ENCODE data around the genes AGPAT1, PSMB8 and TAP1.

GRCh38 chr6:32010700-32011500 is 3.7 kb upstream of the C4B start:
- PRO-cap, 6 experiments = no peak in any of the 6 experiments
- RAMPAGE, long total RNA, 2 experiments = no peak in any of the 2 experiments
- RRBS = no CpG with 5 or more reads among the region's 34 CpGs

DNA sequence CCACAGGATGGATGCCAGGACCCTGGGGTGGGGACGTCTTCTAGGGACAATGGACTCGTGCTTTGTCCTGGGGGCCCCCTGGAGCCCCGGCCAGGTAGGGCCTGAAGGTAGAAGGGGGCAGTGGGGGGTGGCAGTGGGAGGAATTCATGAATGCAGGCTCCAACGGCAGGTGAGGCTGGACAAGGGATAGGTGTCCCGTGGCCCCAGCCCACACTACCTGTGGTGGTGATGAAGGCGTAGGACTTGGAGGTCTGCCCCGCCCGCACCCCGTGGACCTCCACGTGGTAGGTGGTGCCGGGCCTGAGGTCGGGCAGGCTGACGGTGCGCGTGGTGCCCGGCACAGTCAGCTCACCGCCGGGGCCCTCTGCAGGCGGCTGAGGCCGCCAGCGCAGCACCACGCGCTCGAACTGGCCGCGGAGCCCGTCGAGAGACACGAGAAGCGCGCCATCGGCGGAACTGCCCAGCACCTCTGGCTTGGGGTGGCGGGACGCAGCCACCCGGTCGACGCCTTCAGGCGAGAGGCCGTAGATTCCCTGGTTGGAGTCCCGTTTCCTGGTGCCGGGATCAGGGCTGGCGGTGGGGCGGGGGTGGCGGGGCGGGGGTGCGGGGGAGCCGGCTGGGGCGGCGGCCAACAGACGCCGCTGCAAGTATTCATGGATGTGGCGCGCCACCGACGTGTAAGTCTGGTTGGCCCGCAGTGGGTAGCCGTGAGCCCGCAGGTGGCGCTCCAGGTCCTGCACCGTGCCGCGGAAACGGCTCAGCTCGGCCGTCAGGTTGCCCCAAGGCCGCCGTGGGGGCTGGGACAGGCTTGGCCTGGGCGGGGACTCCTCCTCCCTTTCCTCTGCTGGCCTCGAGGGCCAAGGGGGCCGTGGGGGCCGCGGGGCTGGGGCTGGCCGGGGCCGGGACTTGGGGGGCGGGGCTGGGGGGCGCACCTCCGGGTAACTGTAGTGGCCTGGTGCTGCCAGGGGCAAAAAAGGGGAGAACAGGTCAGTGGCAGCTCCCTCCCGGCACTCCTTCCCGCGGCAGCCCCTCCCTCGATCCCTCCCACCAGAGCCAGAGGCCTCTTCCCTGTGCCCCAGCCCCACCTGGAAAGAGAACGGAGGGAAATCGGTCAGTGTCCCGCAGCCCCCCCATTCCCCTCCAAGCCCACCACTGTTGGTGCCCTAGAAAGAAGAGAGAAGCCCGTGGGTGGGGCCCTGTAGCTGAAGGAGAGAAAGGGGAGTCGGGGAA is 21.7 kb downstream of the TNXB start:
- PRO-cap, 6 experiments = peak in 5 of 6 experiments; most common plus-strand start position 744 of the sequence (in 1); most common minus-strand start position 471 of the sequence (in 3)
- RAMPAGE, long total RNA, 2 experiments = no peak in any of the 2 experiments
- RRBS = 7% methylated on average over 23 of the region's 87 CpGs

GRCh38 chr6:32088368-32089562 is 20.4 kb downstream of the TNXB start:
- PRO-cap, 6 experiments = peak in 1 of 6 experiments; most common minus-strand start chr6:32089056 (in 1)
- RAMPAGE, long total RNA, 2 experiments = no peak in any of the 2 experiments
- RRBS = no CpG with 5 or more reads among the region's 21 CpGs

DNA sequence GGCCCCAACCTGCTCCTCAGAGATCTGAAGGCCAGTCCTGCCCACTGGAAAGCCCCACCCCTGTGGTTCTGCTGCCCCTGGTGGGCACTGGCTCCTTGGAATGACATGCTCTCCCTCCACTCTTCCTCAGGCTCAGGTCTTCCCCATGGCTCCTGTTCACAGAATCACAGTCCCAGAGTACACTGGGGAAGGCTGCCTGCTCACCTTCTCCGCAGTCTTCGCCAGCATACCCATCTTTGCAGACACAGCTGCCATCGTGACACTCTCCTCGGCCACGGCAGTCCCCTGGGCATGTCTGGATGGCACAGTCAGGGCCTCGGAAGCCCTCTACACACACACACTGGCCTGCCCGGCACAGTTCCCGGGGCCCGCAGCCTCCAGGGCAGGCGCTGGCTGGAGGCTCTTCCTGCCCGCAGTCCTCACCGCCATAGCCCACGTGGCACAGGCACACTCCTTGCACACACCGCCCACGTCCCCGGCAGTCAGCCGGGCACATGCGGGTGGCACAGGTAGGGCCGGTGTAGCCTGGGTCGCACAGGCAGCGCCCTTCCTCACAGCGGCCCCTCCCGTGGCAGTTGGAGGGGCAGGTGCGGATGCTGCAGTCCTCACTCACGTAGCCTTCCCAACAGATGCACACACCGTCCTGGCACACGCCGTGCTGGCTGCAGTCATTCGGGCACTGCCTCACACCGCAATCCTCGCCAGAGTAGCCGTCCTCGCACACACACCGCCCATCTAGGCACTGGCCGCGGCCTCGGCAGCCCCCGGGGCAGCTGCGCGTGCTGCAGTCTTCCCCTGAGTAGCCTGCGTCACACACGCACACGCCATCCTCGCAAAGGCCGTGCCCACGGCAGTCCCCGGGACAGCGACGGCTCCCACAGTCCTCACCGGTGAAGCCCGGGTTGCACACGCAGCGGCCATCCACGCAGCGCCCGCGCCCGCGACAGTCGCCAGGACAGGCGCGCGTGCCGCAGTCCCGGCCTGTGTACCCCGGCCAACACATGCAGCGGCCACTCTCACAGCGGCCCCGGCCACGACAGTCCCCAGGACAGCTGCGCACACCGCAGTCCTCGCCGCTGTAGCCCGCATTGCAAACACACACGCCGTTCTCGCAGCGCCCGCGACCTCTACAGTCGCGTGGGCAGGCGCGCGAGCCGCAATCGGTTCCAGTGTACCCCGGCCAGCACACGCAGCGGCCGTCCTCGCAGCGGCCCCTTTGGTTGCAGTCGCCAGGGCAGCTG is 13.3 kb downstream of the TNXB start:
- PRO-cap, 6 experiments = no peak in any of the 6 experiments
- RAMPAGE, long total RNA, 2 experiments = no peak in any of the 2 experiments
- RRBS = 48% methylated on average over 27 of the region's 95 CpGs

- PRO-cap, 6 experiments = peak in 1 of 6 experiments; most common plus-strand start chr6:32168135 (in 1); most common minus-strand start chr6:32167959 (in 1)
- RAMPAGE, long total RNA, 2 experiments = no peak in any of the 2 experiments
- RRBS = no CpG with 5 or more reads among the region's 9 CpGs
Observed at GRCh38 chr6:32167640-32168553, 3.5 kb downstream of the EGFL8 start.

- PRO-cap, 6 experiments = peak in 6 of 6 experiments; most common plus-strand start chr6:32176248 (in 4); most common minus-strand start chr6:32176108 (in 6)
- RAMPAGE, long total RNA, 2 experiments = start-site peak on the minus strand in 2 of 2 experiments, at chr6:32176058-32176105 at its widest, 44 to 88 reads per replicate
- RRBS = no CpG with 5 or more reads among the region's 26 CpGs
Observed at GRCh38 chr6:32175689-32176431, at the start of gene AGPAT1. AGPAT1 (minus strand) TSS chr6:32176084.

DNA sequence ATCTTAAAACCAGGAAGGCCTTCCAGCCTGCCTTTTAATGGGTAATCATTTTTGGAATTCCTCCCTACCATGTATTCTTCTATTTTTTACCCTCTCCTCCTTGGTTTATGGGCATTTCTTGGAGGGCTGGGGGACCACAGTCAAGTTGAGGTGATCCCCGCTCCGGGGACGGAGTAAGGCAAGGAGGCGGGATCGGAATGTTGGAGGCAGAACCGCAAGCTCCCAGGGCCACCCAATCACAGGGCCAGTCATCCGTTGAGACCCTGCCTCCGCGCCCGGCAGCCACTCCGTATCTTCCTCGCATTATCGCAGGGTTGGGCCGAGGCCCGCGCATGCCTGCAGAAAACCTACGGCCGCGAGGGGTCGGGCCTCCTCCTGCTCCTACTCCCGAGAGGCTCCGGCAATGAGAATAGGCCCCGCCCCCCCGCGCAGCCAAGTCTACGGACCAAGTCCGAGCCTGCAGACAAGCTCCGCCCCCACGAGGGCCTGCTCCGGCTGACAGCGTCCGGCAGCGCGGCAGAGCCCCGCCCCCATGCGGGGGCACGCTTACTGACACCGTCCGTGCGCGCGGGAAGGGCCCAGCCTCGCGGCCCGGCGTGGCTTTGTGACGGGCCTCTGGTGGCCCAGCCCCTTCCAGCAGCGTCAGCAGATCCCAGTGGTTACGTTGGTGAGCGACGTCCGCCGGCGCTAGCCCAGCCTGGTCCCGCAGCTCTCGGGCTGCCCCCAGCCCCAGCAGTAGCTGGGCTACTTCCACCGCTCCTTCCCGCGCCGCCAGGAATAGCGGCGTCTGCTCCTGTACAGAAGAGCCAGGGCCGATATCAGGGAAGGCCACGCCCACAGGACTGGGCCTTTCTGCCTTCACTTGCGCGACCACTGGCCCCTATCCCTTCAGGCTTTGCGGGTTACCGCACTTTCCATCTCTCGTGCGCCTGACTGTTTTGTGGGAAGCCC is 3.2 kb upstream of the GPSM3 start:
- PRO-cap, 6 experiments = peak in 6 of 6 experiments; most common plus-strand start position 690 of the sequence (in 5); most common minus-strand start position 779 of the sequence (in 4)
- RAMPAGE, long total RNA, 2 experiments = no peak in any of the 2 experiments
- RRBS = 1% methylated on average over 36 of the region's 70 CpGs

DNA sequence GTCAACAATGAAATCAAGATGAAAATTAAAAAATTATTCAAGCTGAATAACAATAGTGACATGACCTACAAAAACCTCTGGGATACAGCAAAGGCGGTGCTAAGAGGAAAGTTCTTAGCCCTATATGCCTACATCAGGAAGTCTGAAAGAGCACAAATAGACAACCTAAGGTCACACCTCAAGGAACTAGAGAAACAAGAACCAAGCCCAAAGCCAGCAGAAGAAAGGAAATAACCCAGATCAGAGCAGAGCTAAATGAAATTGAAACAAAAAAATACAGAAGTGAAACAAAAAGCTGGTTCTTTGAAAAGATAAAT is 47.5 kb upstream of the NOTCH4 start:
- PRO-cap, 6 experiments = no peak in any of the 6 experiments
- RAMPAGE, long total RNA, 2 experiments = no peak in any of the 2 experiments
- RRBS = no CpG with 5 or more reads among the region's 1 CpG

DNA sequence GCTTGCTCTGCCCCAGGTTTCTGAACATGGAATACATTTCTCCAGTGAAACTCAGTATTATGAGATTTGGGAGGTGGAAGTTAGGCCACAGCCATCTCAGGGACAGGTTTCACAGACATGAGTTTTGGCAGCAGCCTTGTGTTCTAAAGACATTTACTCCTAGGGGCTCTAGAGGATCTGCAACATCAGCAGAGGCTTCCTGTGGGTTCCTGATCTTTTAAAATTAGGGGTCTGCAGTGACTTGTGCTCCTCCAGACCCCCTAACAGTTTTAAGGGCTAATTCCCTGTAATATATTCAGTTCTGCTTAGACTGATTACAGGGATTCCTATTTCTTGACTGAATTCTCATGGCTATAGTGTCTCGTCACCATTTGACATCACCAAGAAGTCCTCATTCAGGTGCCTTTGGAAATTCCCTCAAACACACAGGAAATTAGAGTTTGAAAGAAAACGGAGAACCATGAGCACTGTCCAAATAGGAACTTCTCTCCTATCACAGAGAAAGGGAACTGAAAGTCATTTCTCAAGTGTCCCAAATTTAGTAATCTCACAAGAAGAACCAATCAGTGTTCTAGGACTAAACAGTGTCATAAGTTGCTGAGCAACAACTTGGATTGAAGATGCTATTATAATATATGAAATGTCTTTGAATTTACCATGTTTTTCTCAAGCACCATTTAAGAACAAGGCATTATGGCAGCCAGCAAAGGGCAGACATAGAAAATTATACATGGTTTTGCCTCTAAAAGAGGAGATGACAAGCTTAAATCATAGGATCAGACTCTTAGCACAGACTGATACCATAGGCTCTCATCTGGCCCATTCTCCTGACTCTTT is 2.4 kb upstream of the HLA-DRA start:
- PRO-cap, 6 experiments = peak in 1 of 6 experiments; most common plus-strand start position 669 of the sequence (in 1); most common minus-strand start position 497 of the sequence (in 1)
- RAMPAGE, long total RNA, 2 experiments = no peak in any of the 2 experiments
- RRBS = no CpG with 5 or more reads among the region's 2 CpGs

- PRO-cap, 6 experiments = no peak in any of the 6 experiments
- RAMPAGE, long total RNA, 2 experiments = no peak in any of the 2 experiments
- RRBS = no CpG with 5 or more reads among the region's 9 CpGs
Observed at GRCh38 chr6:32578700-32579549, 10.7 kb downstream of the HLA-DRB1 start.

DNA sequence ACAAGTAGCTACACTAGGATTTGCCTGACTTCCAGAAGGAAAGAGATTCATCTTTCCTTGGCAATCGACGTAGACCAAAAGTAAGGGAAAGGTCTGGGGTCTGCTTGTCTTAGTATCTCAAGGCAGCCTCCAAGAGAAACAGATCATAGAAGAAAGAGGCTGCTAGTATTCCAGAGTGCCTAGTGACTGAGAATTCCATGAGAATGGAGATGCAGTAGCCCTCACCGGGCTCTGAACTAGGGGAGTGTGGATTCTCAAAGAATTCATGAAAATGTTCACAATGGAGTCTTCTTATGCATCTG is 23.4 kb upstream of the HLA-DQA2 start:
- PRO-cap, 6 experiments = no peak in any of the 6 experiments
- RAMPAGE, long total RNA, 2 experiments = no peak in any of the 2 experiments
- RRBS = no CpG with 5 or more reads among the region's 3 CpGs

DNA sequence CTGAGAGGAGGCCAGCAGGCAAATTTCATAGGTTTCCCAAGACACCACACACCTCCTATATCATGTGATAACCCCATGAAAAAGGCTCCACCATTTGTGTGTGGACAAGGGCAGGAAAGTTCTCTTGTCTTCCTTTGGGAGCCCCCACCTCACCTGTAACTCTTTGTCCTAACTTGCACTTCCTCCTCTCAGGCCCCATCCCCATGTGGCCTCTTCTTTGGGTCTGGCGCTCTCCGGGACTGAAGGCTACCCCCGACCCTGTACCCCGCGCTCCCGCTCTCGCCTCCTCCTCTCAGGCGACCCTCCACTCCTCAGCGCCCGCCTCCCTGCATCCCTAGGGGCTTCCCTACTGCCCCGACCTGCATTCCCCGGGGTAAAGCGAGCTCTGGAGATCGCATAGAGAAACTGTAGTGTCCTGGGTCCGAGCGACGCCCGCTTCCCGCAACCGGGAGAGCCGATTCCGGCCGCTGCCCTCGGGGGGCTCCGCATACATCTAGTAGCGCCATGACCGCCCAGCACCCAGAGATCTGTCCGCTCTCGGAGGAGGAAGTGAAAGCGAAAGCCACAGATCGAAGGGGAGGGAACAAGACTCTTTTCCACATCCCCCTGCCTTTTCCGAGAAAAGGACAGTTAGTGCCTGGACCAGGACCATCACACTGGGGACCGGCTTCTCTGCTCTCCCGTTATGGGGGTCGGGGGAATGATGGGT is at the start of gene PSMB8:
Gene PSMB8, minus strand, starts transcription at position 557 of the 709 bp plus-strand sequence.
- PRO-cap, 6 experiments = peak in 6 of 6 experiments; most common plus-strand start position 629 of the sequence (in 6); most common minus-strand start position 529 of the sequence (in 5)
- RAMPAGE, long total RNA, 2 experiments = start-site peak on the plus strand in 1 of 2 experiments, centred at position 625 of the sequence, 10 reads per replicate; start-site peak on the minus strand in 2 of 2 experiments, centred at positions 525 to 532 of the sequence, 17 to 32 reads per replicate
- RRBS = 1% methylated on average over 9 of the region's 35 CpGs

- PRO-cap, 6 experiments = no peak in any of the 6 experiments
- RAMPAGE, long total RNA, 2 experiments = no peak in any of the 2 experiments
- RRBS = no CpG with 5 or more reads among the region's 10 CpGs
Observed at GRCh38 chr6:32850153-32850772, 3.2 kb downstream of the TAP1 start.

DNA sequence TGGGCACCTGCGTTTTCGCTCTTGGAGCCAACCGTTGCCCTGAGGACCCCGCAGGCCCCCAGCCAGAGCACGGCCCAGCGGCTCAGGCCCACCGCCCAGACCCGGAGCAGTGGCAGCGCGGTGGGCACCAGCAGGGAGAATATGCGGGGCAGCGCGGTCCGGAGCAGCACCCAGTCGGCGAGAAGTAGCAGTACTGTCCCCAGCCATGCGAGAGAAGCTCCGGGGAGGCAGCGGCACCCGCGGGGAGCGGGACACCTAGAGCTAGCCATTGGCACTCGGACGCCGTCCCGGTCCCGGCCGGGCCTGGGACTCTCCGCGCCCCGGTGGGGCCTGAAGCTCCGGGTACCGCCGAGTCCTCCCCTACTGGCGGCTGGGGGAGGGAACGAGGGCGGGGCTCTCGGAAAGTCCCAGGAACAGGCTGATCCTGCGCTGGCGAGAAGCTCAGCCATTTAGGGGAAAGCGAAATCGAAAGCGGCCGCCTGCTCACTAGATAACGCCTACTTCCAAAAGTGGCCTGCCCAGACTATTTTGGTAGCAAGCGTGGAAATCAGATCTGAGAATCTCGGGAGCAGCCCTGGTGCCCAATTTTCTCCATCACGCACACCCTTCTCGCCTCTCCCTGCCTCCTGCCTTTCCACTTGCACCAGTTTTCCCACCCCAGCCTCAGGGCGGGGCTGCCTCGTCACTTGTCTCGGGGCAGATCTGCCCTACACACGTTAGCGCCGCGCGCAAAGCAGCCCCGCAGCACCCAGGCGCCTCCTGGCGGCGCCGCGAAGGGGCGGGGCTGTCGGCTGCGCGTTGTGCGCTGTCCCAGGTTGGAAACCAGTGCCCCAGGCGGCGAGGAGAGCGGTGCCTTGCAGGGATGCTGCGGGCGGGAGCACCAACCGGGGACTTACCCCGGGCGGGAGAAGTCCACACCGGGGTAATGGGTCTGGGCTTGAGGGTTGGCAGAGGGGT is at the start of gene TAP1:
Gene TAP1, minus strand, starts transcription at position 337 of the 957 bp plus-strand sequence.
- PRO-cap, 6 experiments = peak in 6 of 6 experiments; most common plus-strand start position 825 of the sequence (in 6); most common minus-strand start position 325 of the sequence (in 5)
- RAMPAGE, long total RNA, 2 experiments = start-site peak on the plus strand in 2 of 2 experiments, centred at positions 813 to 818 of the sequence, 63 to 105 reads per replicate; start-site peak on the minus strand in 2 of 2 experiments, centred at positions 200 to 351 of the sequence, 15 to 128 reads per replicate
- RRBS = 1% methylated on average over 19 of the region's 77 CpGs

GRCh38 chr6:32970097-32970542 is 1.7 kb downstream of the BRD2 start:
- PRO-cap, 6 experiments = peak in 6 of 6 experiments; most common plus-strand start chr6:32970246 (in 4); most common minus-strand start chr6:32970152 (in 5)
- RAMPAGE, long total RNA, 2 experiments = no peak in any of the 2 experiments
- RRBS = 0% methylated on average over 2 of the region's 17 CpGs

GRCh38 chr6:33067602-33068109 is 8.1 kb upstream of the HLA-DPB1 start:
- PRO-cap, 6 experiments = no peak in any of the 6 experiments
- RAMPAGE, long total RNA, 2 experiments = no peak in any of the 2 experiments
- RRBS = no CpG with 5 or more reads among the region's 1 CpG

DNA sequence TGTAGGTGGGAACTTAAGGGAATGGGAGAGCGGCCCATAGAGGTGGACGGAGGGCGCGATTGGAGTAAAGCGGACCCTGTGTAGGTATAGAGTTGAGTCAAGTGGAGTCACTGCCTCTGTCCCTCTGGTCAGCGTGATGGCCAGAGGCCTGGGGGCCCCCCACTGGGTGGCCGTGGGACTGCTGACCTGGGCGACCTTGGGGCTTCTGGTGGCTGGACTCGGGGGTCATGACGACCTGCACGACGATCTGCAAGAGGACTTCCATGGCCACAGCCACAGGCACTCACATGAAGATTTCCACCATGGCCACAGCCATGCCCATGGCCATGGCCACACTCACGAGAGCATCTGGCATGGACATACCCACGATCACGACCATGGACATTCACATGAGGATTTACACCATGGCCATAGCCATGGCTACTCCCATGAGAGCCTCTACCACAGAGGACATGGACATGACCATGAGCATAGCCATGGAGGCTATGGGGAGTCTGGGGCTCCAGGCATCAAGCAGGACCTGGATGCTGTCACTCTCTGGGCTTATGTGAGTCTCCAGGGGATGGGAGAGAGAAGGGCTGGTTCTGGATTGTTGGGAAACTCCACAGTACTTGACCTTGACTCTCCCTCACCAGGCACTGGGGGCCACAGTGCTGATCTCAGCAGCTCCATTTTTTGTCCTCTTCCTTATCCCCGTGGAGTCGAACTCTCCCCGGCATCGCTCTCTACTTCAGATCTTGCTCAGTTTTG is 618 bp downstream of the SLC39A7 start:
- PRO-cap, 6 experiments = no peak in any of the 6 experiments
- RAMPAGE, long total RNA, 2 experiments = no peak in any of the 2 experiments
- RRBS = no CpG with 5 or more reads among the region's 19 CpGs

DNA sequence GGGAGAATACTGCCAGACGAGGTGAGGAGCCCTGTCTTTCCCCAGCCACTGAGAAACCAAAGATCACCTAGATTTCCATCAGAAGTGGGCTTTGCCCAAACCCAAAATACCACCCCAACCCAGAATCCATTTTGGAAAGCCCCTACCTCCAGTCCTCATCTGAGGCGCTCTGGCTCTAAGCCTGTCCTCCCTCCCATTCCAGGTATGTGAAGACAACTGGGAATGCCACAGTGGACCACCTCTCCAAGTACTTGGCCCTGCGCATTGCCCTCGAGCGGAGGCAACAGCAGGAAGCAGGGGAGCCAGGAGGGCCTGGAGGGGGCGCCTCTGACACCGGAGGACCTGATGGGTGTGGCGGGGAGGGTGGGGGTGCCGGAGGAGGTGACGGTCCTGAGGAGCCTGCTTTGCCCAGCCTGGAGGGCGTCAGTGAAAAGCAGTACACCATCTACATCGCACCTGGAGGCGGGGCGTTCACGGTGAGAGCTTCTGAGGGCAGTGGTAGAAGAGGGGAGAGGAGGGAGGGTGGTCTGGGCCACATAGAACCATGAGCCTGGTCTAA is 3.3 kb downstream of the RING1 start:
- PRO-cap, 6 experiments = no peak in any of the 6 experiments
- RAMPAGE, long total RNA, 2 experiments = no peak in any of the 2 experiments
- RRBS = 80% methylated on average over 2 of the region's 15 CpGs

GRCh38 chr6:33289896-33291134 is 914 bp downstream of the PFDN6 start:
- PRO-cap, 6 experiments = peak in 3 of 6 experiments; most common minus-strand start chr6:33290061 (in 3)
- RAMPAGE, long total RNA, 2 experiments = no peak in any of the 2 experiments
- RRBS = no CpG with 5 or more reads among the region's 20 CpGs

- PRO-cap, 6 experiments = no peak in any of the 6 experiments
- RAMPAGE, long total RNA, 2 experiments = no peak in any of the 2 experiments
- RRBS = no CpG with 5 or more reads among the region's 8 CpGs
Observed at GRCh38 chr6:33297379-33297633, 1.4 kb downstream of the RGL2 start.

All from heart left ventricle (tissue), 7 donors.